ENCODE results near the gene CEP170.

DNA sequence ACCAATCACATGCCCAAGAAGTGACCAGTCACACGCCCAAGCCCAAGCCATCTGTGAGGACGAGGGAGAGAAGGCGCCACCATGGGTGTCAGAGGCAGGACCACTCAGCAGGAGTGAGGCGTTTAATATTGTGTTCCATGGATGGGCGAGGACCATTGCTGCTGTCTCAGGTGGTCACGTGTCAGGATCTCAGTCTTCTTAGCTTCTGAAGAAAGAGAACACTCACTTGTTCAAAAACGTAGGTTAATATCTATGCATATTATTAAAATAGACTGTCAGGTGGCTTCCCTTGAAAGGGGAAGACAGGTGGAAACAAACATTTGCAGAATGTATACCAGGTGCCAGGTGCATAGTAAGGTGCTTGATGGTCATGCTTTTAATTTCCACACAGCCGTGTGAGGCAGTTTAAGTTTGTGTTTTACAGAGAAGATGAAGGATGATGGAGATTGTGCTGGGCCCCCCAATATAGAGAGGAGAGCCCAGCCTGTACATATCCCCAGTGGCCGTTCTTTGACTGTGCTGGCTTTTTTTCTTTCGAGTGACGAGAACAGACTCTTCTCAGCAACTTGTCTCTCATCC is 96.4 kb downstream of the MTR start:
- RRBS: no CpG with 5 or more reads among the region's 11 CpGs

DNA sequence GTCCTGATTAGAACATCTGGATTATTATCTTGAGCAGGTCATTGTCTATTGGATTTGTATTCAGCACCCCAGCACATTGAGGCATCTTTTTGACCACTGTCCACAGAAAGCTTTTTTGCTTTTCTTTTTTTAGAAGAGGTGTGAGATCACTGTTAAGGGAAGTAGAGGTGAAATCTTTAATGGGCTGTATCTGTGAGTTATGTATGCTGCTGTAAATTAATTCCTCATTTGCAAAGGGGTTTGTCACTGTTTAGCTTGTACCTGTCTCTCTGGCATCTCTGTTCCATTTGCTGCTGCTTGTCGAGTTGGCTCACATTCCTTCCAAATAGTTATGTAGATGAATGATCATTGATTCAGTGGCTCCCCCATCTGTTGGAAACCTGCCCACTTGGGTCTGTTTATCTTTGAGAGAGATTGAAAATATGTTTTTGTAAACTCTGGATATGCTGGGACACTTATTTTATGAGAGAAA is 3.2 kb downstream of the RYR2 start:
- RRBS: no CpG with 5 or more reads among the region's 1 CpG

DNA sequence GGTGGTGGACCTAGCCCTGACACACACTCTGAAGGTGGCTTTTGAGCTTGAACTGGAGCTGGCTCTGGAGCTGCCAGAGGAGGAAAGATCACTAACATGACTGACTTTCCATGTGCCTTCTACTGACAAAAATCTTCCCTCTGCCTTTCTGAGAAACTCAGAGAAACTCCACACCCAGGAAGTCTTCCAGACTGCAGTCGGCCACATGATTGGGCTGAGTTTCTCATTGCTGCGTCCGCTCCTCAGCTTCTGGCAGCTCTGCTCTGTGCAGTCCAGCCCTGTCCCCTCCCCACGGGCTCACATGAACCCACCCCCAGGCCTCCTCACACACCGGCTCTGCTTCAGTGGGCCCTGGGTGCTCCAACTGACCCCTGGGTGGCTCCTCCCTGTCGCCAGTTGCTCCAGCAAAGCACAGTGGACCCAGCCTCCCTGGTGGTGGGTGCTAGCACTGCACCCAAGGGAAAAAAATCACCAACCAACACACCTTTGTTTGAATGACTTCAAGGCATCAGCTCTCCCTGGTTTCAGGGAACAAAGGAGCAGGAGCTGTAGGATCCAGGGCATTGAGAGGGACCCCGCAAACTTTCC is 138.8 kb upstream of the FMN2 start:
- RRBS: no CpG with 5 or more reads among the region's 7 CpGs

DNA sequence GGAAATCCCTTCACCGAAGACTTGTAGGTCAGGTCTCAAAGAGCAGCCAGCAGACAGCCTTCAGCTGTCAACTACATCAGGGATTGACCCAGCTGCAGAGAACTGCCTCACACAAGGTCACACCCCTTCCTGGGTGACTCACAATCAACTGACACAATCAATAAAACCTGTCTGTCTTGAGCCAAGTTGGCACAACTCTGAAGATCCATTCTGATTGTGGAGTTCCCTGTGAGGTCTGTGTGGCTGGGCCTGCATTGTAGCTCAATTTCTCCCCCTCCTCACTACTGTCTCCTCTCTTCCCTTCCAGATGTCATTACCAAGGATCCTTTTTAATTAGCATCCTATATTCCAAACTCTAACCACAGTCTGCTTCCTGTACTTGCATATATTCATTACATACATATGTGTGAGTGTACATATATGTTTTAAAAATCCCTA is 200.4 kb downstream of the RGS7 start:
- RRBS: no CpG with 5 or more reads among the region's 1 CpG

GRCh38 chr1:241518547-241519387 is 788 bp downstream of the FH start:
- RRBS: 2% methylated on average over 21 of the region's 35 CpGs

- RRBS: no CpG with 5 or more reads among the region's 3 CpGs
These were observed 2.1 kb upstream of the FH start for GRCh38 chr1:241521689-241522090.

GRCh38 chr1:241597371-241598148 is 42.6 kb downstream of the CHML start:
- RRBS: no CpG with 5 or more reads among the region's 5 CpGs

DNA sequence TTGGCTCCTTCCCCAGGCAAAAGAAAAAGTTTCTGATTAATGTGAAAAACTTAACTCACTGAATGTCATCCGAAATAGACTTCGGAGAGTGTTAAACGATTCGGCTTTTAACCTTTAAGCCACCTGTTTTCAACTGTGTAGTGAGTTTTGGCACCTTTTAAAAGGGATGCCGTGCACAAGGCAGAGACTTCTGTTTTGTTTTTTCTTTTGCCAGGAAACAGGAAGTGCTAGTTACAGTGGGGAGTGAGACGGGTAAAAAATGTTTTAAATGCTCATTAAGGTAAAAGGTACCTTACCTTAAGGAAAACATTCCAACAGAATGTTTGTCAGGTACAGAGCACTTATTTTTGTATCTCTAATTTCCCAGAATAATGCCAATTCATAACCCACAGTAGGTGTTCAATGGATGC is 12.2 kb downstream of the CHML start:
- RRBS: no CpG with 5 or more reads among the region's 6 CpGs

- RRBS: no CpG with 5 or more reads among the region's 12 CpGs
These were observed 5.0 kb downstream of the CHML start for GRCh38 chr1:241634957-241635879.

- RRBS: no CpG with 5 or more reads among the region's 8 CpGs
These were observed 22.7 kb upstream of the BECN2 start for GRCh38 chr1:241934730-241935372.

- RRBS: no CpG with 5 or more reads among the region's 18 CpGs
These were observed 52.5 kb upstream of the MAP1LC3C start for GRCh38 chr1:242051331-242051810.

DNA sequence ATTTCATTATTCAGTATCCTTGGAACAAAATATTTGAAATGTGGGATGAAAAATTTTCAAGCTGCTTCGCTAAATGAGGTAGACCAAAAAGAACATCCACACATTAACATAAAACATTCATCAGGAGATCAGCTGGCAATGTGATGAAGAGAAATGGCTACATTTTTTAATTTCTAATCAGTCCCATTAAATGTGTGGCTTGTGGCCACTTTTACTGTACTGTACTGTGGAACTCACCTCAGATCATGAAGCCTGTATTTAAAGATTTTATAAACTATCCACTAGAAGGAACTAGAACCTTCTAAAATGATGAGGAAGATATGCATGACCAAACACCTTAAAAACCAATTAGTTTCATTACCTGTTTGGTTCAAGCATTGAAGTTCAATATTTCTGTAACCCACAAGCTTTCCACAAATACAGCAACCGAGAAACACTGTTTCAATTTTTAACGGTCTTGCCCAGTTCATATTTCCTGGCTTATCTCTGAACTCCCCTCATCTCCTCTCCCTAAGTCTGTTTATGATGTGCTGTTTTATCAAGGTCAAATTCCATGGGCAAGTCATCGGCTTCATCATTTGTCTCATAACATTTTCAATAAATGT is 264.2 kb upstream of the PLD5 start:
- RRBS: no CpG with 5 or more reads among the region's 4 CpGs

DNA sequence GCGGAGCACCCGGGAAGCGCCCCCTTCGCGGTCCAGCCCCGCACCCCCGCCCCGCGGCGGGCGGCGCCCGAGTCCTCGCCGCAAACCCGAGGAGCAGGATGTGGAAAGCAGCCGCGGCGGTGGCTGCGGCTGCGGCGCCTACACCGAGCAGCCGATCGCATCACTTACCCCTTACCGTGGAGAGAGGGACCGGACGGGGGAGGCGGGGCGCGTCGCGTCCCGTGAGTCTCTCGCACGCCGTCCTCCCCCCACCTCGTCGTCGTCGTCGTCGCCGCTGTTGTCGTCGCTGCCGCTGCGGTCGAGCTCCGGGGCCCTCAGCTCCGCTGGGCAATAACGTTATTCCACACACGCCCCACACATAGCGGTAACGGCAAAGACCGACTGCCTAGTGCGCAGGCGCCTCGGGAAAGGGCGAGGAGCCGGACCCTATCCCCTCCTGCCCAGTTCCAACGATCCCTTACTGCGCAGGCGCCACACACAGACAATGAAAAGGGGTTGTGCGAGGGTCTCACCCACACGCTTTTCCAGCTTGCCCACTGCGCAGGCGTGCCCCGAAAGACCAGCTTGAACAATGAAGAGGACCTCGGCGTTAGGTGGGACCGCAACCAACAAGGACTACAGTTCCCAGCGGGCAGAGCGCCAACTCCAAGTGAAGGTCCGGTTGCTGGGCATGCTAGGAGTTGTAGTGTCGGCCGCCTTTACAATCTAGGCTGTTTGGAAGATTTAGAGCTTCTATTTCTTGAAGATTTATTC is at the start of gene CEP170:
TSS of gene CEP170 (minus strand) at position 410 of the 753 bp plus-strand sequence.
- RRBS: 3% methylated on average over 2 of the region's 77 CpGs

DNA sequence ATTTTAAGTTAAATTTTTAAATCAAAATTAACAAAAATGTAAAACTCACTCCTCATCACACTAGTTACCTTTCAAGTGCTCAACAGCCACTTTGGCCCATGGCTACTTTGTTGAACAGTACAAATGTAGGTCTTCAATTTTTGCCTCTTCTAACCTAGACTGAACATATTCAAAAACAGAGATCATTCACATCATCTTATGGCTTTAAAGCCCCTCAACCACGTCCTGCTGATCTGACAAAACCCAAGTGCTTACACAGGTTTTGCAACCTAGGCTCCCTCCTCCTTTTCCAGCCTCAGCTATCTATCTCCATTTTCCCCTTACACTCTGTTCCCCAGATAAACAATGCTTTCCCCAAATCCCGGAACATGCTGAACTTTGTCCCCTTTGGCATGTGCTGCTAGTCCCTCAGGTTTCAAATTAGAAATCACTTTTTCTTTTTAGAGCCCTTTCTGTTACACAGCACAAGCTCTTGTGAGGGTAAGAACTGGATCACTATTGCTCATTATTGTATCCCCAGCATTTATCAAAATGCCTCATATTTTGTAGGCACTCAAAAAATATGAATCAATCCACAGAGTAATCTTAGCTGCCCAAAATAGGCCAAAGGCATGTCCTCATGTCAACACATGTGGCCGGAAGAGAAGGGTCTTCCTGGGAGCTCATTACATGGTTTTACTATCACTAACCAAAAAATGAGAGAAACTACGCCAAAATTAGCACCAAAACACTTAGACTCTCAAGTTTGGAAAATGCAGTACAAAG is 110.4 kb downstream of the AKT3 start:
- RRBS: no CpG with 5 or more reads among the region's 4 CpGs

DNA sequence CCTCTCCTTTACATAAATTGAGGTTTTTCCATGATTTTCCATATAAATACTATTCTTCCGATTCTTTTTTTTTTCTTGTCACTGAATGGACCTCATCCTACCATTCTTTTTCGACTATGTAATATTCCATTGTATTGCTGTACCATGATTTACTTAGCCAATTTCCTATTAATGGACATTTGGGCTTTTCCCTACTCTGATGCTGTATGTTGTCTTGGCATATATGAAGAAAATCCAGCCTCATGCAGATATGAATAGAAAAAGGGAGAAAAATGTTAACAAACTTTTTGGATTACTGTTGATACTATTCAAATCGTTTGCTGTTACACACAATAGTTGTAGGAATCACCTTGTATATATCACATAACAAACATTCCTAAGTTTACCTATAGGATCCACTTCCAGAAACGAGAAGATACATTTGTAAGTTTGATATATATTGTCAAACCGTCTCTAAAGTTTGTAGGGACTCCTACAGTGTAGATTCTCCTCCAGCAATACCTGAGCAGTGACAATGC is 71.1 kb downstream of the AKT3 start:
- RRBS: no CpG with 5 or more reads among the region's 5 CpGs

GRCh38 chr1:244302808-244303753 is 49.4 kb upstream of the C1orf100 start:
- RRBS: no CpG with 5 or more reads among the region's 13 CpGs

DNA sequence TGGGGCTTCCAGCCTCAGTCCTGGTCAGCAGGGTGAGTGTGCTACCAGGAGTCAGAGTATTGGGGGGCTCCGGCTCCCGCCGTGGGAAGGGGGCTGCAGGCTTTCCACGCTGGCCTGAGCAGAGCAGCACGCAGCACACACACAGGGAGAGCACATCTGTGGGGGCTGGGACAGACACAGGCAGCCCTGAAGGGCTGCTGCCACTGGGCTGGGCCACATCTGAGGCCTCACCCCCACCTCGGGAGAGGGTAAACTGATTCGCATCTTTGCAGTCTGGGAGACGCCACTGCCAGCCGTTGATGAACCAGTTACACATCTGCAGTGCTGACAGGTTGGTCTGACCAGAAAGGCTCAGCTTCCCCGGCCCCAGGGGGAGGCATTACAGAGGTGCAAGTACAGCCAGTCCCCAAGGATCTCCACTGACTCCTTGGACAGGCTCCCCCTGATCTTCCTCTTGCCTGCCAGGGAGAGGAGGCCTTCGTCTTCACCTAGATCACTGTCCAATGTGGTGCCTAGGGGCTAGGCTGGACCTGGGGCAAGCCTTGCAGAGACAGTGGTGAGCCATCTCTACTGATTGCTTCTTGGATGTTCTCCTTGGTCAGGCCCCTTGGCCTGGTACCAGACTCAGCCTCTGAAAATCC is 42.8 kb downstream of the C1orf100 start:
- RRBS: no CpG with 5 or more reads among the region's 11 CpGs

DNA sequence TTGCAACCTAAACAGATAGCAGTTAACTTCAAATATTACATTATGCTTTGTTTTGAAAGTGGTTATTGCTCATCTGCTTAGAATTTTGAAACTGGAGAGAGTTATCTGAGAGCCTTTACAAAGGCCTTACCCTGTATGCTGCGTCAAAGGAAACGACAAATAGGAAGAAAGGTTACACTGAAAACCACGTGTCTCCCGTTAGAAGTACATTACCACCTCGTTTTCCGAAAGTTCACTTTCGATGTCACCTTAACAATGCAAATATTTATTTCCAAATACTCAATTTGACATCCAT is 1.2 kb downstream of the ADSS2 start:
- RRBS: no CpG with 5 or more reads among the region's 7 CpGs